ENCODE data around the gene PLIN4.

- PRO-cap: bidirectional peak, plus-strand start at chr19:4078122, minus-strand start at chr19:4078100
Measured at GRCh38 chr19:4077568-4078358, 11.1 kb upstream of the ZBTB7A start.

DNA sequence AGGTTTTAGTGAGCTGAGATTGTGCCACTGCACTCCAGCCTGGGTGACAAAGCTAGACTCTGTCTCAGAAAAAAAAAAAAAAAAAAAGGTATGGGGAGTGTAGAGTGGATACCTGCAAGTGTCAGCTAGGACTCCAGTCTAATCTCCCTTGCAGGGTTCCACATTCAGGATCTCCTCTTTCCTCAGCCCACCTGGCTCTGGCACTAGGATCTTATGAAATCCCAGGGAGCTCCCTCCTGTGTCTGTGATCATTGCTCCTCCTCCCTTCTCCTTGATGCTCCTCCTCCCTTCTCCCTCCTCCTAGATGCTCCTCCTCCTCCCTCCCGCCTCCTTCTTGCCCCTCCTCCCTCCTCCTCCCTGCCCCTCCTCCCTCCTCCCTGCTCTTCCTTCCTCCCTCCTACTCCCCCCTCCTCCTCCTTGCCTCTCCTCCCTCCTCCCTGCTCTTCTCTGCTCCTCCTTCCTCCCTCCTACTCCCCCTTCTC lies 14.7 kb upstream of the ZBTB7A start:
- PRO-cap: no peak

DNA sequence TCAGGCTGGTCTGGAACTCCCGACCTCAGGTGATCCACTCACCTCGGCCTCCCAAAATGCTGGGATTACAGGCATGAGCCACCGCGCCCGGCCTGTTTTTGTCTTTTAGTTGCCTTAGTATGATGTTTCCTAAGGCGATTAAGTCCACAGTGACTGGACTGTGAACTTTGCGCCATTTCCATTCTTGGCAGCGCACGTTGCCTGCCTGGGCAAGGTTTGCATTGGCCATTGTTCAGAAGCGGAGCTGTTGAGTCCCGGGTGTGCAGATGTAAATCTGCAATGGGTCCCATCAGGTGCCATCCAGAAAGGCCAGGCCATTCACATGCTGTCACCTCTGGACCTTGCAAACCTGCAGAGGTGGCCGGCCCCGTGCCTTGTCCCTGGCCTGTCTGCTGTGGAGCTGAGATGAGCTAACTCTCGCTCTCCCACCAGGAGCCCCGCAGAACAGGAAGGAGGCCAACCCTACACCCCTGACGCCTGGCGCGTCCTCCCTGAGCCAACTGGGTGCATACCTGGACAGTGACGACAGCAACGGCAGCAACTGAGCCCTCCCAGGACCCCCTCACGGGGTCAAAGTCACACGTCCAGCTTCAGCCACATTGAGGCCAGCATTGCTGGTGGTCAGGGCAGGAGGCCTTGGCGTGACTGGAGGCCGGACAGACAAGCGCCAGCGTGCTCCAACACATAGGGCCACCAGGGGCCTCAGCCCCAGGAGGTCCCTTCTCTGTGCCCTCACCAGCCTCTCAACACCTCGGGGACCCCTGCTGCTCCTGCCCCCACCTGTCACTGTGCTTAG lies 10.7 kb upstream of the SHD start:
- PRO-cap: no peak

- PRO-cap: no peak
Measured at GRCh38 chr19:4318989-4319849, 14.8 kb downstream of the FSD1 start.

DNA sequence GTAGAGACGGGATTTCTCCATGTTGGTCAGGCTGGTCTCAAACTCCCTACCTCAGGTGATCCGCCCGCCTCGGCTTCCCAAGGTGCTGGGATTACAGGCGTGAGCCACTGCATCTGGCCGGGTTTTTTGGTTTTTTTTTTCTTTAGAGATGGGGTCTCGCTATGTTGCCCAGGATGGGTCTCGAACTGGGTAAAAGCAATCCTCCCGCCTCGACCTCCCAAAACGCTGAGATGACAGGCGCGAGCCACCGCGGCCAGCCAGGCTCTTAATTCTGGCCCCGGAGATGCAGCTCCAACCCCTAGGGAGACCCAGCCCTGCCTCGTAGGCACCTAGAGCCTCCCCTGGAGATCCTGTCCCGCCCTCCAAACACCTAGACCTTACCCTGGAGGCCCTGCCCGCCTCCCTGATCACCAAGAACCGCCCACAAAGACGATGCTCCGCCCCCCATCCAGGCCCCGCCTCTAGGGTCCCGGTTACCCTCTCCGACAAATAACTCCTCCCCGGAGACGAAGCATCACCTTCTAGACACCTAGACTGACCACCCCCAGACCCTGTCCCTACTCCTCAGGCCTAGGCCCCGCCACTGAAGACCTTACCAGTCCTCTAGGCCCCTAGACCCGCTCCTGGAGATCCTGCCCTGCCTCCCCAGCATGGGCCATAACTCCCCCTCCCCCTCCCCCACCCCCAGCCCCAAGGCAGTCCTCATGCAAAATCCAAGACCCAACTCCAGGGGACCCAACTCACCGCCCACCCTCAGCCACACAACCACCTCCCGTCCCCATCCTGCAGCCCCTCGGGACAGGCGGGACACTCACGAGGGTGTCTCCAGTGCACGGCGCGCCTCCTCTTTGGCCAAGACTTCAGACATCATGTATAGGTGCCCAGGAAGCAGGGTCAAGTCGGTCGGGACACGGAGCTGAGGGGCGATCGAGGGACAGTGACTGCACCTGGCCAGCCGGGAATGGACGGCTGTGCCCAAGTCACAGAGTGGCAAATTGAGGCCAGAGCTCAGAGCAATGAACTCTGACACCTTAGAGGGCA lies 9.2 kb downstream of the STAP2 start:
- PRO-cap: no peak

GRCh38 chr19:4358861-4360149 lies 15.9 kb downstream of the MPND start:
- PRO-cap: no peak

DNA sequence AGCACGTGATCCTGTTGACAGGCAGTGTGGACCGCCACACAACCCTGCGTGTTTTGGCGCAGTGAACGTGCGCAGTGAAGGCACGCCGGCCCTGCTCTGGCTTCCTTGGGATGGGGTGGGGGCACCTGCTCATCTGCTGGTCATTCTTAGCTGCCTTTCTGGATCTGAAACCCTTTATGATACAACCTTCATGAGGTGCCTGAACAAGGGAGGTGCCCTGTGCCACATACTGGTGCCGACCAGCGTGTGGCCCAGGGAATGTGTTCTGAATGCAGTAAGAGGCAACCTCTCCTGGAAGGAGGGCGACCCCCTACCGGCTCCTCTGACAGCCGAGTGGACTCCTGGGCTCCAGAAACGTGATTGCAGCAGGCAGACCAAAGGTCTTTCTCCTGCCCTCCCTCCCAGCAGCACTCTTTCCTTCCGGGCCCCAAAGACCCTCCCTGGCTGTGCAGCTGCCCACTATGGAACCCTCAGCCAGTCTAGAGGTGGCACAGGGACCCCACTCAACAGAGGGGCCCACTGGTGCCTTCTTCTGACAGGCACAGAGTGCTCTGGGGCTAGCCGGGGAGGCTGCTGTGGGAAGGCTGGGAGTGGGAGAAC lies 15.1 kb downstream of the SH3GL1 start:
- PRO-cap: no peak

DNA sequence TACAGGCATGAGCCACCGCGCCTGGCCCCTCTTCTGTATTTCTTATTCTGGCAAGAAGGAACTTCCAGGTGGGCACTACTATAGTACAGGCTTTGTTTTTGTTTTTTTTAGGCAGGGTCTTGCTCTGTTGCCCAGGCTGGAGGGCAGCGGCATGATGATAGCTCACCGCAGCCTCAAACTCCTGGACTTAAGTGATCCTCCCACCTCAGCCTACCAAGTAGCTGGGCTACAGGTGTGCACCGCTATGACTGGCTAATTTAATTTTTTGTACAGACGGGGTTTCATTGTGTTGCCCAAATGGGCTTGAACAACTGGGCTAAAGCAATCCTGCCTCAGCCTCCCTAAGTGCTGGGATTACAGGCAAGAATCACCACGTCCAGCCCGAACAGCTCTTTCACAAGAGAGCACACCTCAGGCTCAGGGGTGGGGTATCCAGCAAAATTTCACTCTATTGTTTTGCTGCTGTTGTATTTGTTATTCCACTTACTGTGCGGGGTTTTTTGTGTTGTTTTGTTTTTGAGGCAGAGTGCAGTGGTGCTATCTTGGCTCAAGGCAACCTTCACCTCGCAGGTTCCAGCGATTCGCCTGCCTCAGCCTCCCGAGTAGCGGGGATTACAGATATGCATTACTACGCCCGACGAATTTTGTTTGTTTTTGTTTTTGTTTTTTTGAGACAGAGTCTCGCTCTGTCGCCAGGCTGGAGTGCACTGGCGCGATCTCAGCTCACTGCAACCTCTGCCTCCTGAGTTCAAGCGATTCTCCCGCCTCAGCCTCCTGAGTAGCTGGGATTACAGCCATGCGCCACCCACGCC lies 12.9 kb downstream of the SH3GL1 start:
- PRO-cap: no peak

- PRO-cap: no peak
Measured at GRCh38 chr19:4391790-4392307, 8.5 kb downstream of the SH3GL1 start.

- PRO-cap: no peak
Measured at GRCh38 chr19:4453234-4454364, 4.0 kb downstream of the UBXN6 start.

- PRO-cap: no peak
Measured at GRCh38 chr19:4507874-4508242, 10.4 kb downstream of the PLIN4 start.

- PRO-cap: no peak
Measured at GRCh38 chr19:4518292-4519325, at the start of gene PLIN4. PLIN4 (minus strand) TSS chr19:4518486.

DNA sequence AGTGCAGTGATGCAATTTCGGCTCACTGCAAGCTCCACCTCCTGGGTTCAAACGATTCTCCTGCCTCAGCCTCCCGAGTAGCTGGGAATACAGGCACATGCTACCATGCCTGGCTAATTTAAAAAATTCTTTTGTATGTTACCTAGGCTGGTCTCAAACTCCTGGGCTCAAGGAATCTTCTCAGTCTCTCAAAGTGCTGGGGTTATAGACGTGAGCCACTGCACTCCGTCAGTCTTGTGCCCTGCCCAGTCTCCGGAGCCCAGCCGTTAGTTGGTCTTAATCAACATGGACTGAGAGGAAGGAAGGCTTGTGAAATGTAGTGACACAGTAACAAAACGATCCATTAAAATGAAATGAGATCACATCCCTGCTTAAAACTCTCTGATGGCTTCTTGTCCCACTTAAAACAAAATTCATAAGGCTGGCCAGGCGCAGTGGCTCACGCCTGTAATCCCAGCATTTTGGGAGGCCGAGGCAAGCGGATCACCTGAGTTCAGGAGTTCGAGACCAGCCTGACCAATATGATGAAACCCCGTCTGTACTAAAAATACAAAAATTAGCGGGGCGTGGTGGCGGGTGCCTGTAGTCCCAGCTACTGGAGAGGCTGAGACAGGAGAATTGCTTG lies 1.7 kb upstream of the LRG1 start:
- PRO-cap: no peak

DNA sequence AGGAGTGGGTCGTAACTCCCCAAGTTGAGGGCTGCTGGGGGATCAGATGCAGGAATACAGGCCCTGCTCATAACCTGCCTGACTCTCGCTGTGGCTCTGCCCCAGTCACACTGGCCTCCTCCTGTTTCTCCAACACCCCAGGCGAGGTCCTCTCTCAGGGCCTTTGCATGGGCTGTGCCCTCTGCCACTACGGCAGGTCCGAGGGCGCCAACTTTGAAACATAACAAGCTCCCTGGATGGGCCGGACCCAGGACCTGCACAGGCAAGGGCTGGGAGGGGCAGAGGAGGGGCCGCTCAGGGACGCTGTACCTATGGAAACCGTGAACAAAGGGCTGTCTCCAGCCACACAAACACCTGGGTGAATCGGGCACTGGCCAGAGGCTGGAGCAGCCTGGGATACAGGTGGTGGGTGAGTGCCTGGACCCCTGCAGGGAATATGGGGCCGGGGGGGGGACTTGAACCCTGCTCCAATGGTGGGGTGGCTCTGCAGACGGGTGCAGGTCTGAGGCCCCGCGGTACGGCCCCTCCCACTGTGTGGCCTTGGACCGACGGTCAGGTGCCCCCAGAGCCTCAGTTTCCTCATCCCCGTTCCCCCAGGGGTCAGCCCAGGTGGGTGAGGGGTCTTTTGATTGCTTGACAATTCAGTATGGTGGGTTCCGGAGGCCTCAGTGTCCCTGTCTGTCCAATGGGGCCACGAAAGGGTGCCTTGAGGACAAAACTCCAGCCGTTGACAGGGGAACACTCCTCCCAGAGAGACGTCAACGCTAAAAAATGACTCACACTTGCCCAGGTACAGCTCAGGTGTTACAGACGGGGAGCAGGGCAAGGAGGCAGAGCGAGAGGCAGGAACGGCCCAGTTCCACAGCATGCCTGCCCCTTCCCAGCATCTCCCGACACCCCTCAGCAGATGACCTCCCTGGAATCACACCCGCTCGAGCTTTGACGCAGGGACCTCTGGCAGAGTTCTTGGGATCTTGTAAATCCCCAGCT lies 1.6 kb downstream of the TNFAIP8L1 start:
- PRO-cap: no peak

DNA sequence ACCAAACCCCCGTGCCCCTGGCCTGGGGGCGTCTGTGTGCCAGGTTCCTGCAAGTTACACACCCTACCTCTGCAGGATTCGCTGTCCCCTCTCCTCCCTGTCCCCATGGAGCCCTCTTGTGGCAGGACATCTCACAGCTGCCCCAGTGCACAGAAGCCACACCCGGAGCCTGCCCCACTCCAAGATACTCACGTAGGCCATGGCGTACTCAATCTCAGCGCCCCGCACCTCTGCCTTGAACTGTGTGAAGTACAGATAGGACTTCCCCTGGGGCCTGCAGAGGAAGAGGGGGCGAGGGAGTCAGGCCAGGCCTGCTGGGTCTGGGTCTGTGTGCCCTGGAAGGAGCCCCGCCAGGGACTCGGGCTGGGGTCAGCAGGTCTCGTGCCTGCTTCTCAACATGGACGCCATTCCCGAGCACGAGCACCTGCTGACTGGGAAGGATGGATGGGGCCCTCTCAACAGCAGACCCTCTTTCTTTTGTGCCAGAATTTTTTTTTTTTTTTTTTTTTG lies 9.6 kb downstream of the MYDGF start:
- PRO-cap: unidirectional peak, minus-strand start at position 232 of the sequence

GRCh38 chr19:4759655-4760391 lies 31.7 kb upstream of the FEM1A start:
- PRO-cap: bidirectional peak, plus-strand start at chr19:4760029, minus-strand start at chr19:4759861

GRCh38 chr19:4832106-4832321 lies 502 bp upstream of the TICAM1 start:
- PRO-cap: no peak

GRCh38 chr19:4837554-4837962 lies 6.0 kb upstream of the TICAM1 start:
- PRO-cap: no peak

DNA sequence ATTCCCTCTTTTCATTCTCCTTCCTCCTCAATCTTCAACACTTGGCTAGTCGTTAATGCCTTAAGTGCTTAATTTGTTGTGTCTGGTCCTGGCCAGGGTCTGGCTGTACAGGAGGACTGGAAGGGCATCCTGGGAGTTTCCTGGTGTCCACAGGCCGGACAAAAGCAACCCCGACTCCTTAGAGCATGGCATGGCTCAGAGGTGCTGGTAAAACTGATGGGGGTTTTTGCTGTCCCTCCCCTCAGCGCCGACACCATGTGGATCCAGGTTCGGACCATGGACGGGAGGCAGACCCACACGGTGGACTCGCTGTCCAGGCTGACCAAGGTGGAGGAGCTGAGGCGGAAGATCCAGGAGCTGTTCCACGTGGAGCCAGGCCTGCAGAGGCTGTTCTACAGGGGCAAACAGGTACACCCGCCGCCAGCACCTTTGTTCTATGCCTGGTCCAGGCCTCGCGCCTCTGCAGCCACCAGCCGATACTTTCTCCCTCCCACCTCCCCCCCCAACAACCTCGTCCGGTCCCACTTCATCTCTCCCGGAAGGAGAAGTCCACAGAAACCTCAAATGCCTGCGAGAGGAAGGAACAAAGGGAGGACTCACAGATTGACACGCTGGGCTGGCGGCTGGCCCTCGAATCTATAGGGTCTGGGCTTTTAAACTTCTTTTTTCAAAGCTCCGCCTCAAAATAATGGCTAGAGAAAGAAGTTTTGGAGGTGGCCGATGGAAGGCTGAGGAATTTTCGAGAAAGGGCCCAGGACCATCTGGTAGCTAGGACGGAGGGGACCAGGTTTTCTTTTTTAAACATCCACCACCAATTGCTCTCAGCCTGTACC lies 1.5 kb downstream of the UHRF1 start:
- PRO-cap: bidirectional peak, plus-strand start at position 563 of the sequence, minus-strand start at position 468 of the sequence

- PRO-cap: no peak
Measured at GRCh38 chr19:4916267-4917339, 7.3 kb downstream of the UHRF1 start.

Data from Calu3 (cell line).